ENCODE measurements around the genes ZMYM2, GJB6 and LATS2.

- PRO-cap, 2 experiments = no peak in any of the 2 experiments
These were observed 54.0 kb downstream of the MPHOSPH8 start for GRCh38 chr13:19687252-19688165.

GRCh38 chr13:19692711-19693476, 59.4 kb downstream of the MPHOSPH8 start:
- PRO-cap, 2 experiments = no peak in any of the 2 experiments

DNA sequence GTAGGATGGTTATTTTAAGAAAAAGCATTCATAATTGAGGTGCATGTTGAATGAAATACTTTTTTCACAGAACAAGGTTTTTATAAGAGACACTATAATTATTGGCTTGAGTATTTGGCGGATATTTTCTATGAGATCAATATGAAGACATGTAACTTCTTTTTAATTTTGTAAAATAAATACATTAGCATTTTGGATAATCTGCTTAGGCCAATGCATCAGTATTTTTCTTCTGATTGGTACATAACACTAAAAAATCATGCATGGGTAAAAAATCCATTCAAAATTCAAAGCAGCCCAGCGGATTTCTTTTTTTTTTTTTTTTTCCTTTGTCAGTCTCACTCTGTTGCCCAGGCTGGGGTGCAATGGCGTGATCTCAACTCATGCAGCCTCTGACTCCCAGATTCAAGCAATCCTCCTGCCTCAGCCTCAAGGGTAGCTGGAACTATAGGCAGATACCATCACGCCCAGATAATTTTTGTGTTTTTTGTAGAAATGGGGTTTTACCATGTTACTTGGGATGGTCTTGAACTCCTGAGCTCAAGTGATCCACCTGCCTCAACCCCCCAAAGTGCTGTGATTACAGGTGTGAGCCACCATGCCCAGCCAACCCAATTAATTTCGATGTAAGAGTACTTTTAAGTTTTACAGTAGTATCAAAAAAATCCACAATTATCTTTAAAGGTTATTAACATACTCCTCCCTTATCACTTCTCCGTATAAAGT, 68.4 kb downstream of the PSPC1 start:
- PRO-cap, 2 experiments = no peak in any of the 2 experiments

GRCh38 chr13:19957767-19958653, 517 bp upstream of the ZMYM2 start:
- PRO-cap, 2 experiments = peak in 2 of 2 experiments; most common minus-strand start chr13:19958434 (in 2)

GRCh38 chr13:19958654-19959130, at the start of gene ZMYM2:
Gene ZMYM2 (plus strand): TSS chr13:19958727.
- PRO-cap, 2 experiments = peak in 2 of 2 experiments; most common plus-strand start chr13:19958868 (in 2)

- PRO-cap, 2 experiments = no peak in any of the 2 experiments
These were observed 34.3 kb downstream of the GJA3 start for GRCh38 chr13:20126528-20126894.

- PRO-cap, 2 experiments = no peak in any of the 2 experiments
These were observed 13.9 kb upstream of the GJA3 start for GRCh38 chr13:20174561-20175393.

DNA sequence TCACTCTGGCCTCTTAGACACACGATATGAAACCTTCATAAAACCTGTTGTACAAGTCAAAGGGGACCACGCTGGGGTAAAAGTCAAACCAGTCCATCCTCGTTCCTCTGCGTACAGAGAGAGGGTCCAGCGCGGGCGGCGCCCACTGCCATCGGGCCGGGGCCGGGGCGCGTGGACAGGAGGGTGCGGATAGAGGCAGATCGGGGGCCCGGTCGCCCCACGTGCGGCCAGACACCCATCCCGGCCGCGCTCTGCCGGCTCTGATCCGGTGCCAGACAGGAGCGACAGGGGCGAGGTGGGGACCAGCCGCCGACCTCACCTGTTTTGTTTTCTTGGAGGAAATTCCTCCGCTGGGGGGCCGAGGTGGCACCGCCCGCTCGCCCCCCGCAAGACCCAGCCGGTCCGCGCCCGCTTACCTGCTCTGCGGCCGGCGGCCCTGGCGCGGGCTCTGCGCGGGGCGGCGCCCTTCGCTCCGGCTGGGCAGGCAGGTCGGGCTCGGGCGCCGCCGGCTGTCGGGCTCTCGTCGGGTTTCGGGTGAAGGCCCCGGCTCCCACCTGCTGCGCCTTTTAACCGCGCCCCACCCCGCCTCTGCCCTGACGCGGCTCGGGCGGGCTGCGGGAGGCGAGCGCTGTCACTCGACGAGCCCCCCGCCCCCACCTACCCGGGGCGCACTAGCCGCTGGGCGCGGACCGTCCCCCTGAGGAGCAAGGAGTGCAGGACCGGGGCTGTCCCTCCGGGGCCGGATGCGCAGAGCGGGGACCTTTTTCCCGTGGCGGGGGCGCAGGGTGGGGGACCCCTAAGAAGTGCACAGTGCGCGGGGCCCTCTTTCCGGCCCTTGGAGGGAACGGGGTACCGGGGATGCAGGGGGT, at the start of gene GJB6:
Gene GJB6, minus strand, starts transcription at position 542 of the 869 bp plus-strand sequence.
- PRO-cap, 2 experiments = no peak in any of the 2 experiments

DNA sequence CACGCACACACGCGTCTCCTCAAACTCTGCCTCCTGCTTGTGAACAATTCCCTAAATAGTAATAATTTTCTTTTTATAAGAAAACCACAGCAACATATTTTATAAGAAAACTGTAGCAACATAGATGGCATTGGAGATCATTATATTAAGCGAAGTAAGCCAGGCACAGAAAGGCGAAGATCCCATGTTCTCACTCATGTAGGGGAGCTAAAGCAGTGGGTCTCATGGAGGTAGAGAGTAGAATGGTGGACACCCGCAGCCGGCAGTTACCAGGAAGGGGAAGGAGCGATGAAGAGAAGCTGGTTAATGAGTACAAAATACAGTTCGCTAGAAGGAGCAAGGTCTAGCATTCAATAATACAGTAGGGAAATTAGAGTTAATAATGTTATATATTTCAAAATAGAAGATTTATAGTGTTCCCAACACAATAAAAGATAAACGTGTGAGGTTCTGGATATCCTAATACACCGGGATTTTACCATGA, 42.8 kb downstream of the CRYL1 start:
- PRO-cap, 2 experiments = no peak in any of the 2 experiments

DNA sequence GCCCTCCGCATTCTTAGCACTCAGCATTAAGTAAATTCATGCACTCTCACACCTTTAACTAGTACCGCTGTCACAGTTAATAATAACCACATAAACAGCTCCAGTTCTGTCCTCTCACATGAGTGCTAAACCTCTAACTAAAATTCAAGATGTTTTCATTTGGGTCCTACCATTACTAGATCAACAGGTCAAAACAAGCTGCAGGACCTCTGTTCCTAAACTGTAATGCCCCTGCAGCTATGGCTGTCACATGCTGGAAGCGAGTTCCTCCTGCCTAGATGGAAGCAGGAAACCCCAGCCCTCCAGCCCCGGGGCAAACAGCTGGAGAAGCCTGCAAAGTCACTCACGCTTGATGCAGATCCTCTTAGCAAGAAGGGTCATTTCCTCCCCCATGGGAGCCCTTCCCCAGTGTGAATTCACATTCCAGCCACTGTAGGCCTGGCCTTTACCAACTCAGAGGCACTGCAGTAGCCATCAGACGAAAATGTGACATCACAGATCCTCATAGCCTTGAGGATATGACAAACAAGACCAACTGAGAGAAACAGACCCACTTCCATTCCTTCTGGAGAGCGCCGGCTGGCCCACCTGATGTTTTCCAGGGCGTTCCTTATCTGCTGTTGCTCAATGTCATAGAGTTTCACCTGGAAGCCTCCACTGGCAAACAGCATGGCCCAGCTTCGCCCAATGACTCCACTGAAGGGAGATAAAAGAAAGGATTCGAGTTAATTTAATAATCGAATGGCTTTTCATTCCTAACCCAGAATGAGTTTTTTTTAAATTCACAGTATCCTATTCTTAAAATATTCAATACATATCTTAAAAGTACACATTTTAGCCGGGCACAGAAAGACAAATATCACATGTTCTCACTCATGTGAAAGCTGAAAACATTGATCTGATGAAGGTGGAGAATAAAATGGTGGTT, 13.5 kb downstream of the CRYL1 start:
- PRO-cap, 2 experiments = no peak in any of the 2 experiments

DNA sequence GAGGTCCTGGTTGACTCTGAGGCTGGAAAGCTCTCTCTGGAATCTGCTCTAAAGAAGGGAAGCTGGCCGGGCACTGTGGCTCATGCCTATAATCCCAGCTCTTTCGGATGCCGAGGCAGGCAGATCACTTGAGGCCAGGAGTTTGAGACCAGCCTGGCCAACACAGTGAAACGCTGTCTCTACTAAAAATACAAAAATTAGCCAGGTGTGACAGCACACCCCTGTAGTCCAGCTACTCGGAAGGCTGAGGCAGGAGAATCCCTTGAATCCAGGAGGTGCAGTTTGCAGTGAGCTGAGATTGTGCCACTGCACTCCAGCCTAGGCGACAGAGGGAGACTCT, 11.6 kb downstream of the LATS2 start:
- PRO-cap, 2 experiments = no peak in any of the 2 experiments

DNA sequence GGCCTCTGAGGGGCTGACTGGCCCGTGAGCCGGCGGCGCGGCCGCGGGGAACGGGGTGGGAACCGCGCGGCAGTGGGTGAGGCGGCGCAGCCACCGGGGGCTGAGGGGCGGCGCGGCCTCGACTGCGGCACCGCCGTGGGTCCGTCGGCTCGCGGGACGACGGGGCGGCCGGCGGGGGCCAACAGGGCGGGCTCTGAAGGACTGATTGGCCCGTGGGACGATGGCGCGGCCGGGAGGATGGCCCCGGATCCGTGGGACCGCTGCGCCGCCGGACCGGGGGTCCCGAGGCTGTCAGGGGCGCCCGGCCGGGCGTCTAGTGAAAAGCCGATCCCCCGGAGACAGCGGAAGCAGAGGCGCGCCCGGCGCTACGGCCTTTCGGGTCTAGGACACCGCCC, 807 bp downstream of the LATS2 start:
- PRO-cap, 2 experiments = peak in 1 of 2 experiments; most common plus-strand start position 350 of the sequence (in 1); most common minus-strand start position 318 of the sequence (in 1)

DNA sequence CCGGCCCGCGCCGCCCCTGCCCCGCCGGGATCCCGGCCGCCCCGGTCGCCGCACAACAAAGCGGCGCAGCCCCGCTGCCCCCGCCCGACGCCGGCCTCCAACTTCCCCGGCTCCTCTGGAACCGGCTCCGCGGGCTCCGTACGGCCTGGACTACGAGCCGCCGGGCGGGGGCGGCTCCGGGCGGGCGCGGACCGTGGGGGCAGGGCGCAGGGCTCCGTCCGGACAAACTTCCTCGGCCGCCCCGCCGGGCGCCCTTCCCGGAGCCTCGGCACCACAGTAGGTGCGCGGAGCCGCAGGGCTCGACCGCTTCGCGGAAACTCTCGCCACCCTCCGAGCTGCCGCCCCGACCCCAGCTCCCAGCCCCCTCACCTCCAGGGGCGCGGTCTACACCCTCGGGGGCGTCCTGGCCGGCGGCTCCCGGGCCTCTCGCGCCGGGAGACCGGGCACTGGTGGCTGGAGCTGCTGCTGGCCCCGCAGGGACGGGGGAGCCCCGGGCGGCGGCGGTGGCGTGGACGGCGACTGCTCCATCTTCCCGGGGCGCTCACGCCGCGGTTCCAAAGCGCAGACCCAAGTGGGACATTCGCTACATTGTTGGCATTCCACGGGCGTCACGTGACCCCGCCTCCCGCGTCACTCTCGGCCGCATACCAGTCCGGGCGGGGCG, at the start of gene LATS2:
Gene LATS2, minus strand, starts transcription at position 610 of the 664 bp plus-strand sequence.
- PRO-cap, 2 experiments = peak in 2 of 2 experiments; most common plus-strand start position 225 of the sequence (in 1); most common minus-strand start position 128 of the sequence (in 2)

- PRO-cap, 2 experiments = no peak in any of the 2 experiments
These were observed 8.3 kb upstream of the LATS2 start for GRCh38 chr13:21069597-21070081.

DNA sequence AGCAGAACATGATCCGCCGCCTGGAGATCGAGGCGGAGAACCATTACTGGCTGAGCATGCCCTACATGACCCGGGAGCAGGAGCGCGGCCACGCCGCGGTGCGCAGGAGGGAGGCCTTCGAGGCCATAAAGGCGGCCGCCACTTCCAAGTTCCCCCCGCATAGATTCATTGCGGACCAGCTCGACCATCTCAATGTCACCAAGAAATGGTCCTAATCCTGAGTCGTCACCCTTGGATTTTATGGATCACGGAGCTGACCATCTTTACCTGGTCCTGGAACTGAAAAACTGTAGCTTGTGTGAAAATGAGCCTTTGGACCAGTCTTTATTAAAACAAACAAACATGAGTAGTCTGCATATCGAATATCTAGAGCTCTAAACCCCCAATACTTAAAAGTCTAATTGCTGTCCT, 558 bp downstream of the MRPL57 start:
- PRO-cap, 2 experiments = no peak in any of the 2 experiments

GRCh38 chr13:21310502-21310954, 134.1 kb downstream of the MRPL57 start:
- PRO-cap, 2 experiments = no peak in any of the 2 experiments

DNA sequence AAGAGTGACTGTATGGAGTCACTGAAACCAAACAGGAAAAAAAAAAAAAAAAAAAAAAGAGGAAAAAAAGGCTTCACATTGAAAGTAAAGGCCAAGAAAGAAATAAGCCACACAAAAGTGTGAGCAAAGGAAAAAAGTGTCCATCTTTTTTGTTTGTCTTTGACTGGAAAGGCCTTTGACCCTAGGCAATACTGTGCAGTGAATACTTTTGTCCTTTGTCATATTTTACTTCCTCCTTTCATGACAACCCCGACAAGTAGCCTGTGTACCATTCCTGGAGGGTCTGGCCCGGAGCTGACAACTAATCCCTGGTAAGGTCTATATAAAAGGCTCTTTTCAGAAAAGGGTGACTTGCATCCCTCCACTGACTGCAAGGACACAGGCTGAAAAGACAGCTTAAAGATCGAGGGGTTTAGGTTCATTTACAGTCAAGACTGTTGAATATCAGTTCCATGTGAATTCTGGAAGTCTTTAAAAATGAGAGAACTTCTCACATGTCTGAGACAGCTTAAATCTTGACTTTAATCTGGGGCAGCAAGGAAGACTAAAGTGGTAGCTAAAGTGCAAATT, 13.0 kb upstream of the MICU2 start:
- PRO-cap, 2 experiments = no peak in any of the 2 experiments

DNA sequence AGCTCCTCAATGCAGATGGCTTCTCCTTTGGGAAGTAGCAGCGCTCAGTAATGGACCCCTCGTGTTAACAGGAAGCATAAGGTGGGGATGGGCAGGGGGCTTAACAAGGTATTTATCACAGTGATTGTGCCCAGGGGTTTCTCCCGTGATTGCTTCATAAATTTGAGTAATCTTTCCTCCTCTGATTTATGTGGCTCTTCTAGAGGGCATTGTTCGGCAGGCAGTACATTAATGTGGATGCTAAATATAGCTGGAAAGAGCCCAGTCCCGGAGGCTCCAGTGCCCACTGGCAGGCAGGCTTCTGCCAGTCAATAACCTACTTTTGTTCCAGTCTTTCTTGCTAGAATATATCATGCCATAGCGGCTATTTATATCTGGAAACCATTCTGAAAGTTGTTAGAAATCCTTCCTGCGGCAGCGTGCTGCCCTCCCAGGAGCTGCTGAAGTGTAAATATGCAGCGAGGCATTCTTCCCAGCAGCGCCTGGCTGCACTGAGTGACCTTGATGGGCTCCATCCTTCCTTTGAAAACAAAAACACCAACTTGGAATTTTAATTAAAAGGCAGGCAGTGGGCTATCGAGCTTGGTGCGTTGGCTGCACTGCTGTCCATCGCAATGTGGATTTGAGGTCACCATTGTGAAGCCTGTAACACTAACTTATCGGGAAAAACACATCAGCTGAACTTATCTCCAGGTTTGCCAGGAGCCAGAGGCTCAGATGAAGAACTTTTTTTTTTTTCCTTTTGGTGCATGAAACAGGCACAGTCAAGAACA, 65.1 kb downstream of the FGF9 start:
- PRO-cap, 2 experiments = no peak in any of the 2 experiments

DNA sequence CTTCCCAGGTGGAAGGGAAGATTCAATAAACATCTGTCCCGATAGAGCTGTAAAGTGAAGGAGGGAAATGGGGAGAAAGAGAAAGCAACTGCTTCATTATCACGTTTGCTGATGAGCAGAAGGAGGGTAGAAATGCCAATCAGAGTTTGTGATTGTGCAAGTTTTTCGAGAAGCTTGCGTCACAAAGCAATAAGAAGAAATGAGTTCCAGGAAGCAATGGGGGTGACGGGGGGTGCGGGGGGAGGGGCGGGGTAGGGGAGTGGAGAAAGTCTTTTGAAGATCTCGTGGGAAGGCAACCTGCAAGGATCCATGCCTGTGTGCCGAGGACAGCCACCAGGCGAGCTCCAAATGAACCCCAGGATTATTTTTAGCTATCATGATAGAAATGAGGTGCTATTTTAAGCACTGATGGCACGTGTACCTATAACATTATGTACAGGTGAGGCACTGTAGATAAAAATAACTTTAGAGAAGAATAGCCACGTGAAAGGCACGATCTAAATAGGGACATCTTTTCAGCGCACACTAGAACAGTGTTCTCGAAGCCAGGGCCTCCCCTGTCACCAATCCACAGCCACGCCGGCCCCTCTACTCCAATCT, 224.3 kb downstream of the FGF9 start:
- PRO-cap, 2 experiments = no peak in any of the 2 experiments

- PRO-cap, 2 experiments = no peak in any of the 2 experiments
These were observed 338.7 kb downstream of the FGF9 start for GRCh38 chr13:22009473-22010131.

Data from psoas muscle (tissue), 2 donors.